Bronchus (tissue), 1 donor: ENCODE measurements around a stretch of chr13.

- PRO-cap = no peak
These were observed 643.6 kb downstream of the KLF5 start for GRCh38 chr13:73702069-73703144.

GRCh38 chr13:74129895-74130367, 1071.1 kb downstream of the KLF5 start:
- PRO-cap = no peak

DNA sequence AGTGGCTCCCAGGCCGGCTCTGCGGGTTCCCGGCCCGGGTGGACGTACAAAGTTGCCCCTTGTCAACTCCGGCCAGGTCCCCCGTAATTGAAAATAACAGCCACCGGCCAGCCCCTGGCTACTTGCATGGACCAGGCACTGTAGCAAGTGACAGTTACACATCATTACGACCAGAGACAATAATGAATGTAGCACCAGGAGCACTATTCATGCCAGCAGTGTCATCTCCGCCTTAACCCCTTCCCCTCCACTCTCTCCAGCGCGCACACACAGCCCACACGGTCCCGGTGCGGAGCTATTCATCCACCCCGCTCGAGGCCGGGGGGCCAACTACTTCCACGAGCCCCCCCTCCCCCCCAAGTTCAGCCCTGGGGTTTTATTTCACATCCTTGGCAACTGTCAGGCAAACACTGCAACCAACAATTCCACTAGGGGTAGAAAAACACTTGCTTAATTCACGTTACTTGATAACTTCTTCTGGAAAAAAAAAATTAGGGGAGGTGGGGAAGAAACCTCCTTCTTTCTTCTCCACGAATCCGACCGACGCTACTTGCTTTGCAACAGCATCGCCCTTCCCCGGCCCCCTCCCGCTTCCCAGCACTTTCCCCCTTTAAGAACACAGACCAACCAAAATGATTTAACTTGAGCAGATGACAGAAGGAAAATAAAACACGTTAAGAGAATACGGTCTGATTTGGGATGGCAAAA, 1074.3 kb downstream of the KLF5 start:
- PRO-cap = no peak

- PRO-cap = no peak
These were observed 1193.7 kb downstream of the TBC1D4 start for GRCh38 chr13:74287997-74289033.

DNA sequence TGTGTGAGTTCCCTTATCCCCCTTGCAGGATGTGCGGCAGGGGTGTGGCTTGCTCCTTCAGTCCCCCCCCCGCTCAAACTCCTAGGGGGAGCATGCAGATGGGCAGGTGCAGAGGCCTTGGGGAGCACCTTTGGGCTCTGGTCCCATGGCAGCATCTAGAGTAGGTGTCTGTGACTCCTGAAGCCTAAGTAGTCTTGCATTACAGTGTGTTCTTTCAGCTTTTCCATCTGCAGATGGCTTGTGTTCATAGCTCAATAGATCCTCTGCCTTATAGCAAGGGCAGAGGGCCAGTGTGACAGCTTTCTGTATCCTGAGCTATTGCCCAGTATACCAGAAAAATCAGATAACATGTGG, 575.6 kb downstream of the TBC1D4 start:
- PRO-cap = no peak

- PRO-cap = no peak
These were observed 262.2 kb downstream of the TBC1D4 start for GRCh38 chr13:75219748-75220115.

DNA sequence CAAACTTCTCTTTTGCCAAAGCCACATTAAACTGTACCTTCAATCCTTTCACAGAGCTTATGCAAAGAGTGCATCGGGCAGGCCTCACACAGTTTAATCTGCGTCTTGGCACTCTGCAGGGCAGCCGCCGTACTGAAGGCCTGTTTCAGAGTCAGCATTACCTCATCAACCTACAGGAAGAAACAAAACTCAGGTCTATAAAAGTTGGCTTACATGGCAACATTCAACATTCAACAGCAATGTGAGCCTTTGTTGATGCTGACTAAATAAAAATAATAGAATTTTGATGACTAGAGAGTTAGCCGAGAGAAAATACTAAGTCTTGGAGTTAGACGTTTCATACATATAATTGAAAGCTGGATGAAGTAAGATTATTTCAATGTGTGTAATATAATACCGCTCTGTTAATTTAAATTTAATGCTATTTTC, 132.8 kb downstream of the TBC1D4 start:
- PRO-cap = no peak

GRCh38 chr13:75635186-75636071, 701 bp upstream of the LMO7 start:
- PRO-cap = bidirectional peak, plus-strand start at chr13:75635827, minus-strand start at chr13:75635768

GRCh38 chr13:75762376-75763105, 126.4 kb downstream of the LMO7 start:
- PRO-cap = bidirectional peak, plus-strand start at chr13:75762892, minus-strand start at chr13:75762772

DNA sequence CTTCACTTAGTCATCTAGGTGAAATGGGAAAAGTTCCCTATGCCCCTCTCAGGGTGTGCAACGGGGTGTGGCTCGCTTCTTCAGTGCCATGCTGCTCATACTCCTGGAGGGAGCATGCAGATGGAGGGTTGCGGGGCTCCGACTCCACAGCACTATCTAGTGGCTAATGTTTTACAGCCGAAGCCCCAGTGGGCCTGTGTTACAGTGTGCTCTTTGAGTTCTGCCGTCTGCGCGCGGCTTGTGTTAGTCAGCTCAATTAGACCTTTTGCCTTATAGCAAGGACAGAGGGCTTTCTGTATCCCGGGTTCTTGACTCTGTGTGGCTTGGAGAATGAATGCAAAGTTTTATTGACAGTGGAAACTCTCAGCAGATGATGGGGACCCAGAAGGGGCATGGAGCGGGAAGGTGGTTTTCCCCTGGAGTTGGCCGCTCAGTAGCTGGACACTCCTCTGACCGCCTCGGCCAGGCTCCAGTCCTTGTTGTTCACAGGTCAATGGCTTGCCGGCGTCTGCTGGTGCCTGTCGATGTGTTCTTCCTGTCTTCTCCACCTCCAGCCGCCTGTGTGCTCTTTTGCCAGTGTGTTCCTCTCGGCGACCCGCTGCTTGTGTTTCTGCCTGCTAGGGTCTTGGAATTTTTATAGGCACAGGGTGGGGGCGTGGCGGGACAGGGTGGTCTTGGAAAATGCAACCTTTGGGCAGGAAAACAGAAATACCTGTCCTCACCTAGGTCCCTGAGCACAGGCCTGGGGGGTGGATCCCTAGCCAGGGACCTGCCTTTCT, 383.5 kb downstream of the LMO7 start:
- PRO-cap = no peak

GRCh38 chr13:76894427-76894771, 8.2 kb upstream of the KCTD12 start:
- PRO-cap = no peak

GRCh38 chr13:76991303-76991818, 520 bp upstream of the CLN5 start:
- PRO-cap = no peak

- PRO-cap = no peak
These were observed 7.5 kb downstream of the CLN5 start for GRCh38 chr13:76999348-76999896.

GRCh38 chr13:77185702-77186474, 141.0 kb downstream of the MYCBP2 start:
- PRO-cap = no peak

GRCh38 chr13:77261114-77261648, 65.7 kb downstream of the MYCBP2 start:
- PRO-cap = no peak

DNA sequence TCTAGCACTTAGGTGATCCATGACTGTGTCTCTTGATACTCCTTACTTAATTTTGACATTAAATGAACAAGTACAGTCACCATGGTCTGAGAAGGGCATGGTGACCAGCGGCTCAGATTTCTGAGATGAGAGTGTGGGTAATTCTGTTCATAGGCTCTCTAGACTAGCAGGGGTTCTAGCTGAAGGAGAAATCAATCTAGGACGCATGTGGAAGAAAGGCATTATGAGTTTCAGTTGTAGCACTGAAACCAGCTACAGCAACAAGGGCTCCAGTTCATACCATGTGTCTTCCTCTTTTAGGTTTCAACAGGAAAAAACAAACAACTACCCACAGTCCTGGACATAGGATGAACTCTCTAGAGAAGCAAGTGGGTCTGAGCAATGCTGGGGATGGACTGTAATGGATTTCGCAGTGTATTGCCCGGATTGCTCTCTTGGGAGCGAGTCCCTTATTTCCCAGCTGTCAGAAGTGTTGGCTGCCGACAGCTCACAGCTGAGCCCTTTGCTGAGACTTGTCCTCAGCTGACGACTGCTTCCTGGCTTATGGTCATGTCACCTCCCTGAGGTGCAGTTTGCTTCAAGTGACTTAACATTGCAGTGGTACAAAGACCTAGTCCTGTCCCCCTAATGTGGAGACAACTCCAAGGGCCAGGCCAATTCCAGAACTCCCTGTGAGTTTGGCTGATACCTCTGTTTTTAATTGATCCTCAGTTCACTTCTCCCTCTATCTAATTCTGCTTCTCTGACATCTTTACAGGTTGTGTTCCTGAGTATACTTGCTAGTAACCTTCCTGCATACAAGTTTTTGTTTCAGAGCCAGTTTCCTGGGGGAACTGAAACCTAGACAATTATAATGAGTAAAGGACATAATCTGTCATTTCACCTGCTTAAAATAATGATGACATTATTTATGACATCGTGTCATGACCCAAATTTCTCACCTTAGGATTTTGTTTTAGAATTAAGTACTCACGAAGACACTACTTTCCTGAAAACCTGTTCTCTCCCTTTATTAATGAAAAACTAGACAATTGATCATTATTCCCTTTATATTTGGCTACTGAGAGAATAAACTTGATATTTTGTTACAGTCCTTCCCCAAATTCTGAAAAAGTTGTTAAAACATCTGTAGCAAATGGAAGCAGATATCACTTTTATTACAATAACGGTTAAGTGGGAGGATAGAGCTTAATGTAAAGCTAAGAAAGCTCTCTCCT, 12.3 kb upstream of the MYCBP2 start:
- PRO-cap = no peak

- PRO-cap = bidirectional peak, plus-strand start at chr13:77534222, minus-strand start at chr13:77533935
These were observed 1.7 kb upstream of the SCEL start for GRCh38 chr13:77533657-77534333.

DNA sequence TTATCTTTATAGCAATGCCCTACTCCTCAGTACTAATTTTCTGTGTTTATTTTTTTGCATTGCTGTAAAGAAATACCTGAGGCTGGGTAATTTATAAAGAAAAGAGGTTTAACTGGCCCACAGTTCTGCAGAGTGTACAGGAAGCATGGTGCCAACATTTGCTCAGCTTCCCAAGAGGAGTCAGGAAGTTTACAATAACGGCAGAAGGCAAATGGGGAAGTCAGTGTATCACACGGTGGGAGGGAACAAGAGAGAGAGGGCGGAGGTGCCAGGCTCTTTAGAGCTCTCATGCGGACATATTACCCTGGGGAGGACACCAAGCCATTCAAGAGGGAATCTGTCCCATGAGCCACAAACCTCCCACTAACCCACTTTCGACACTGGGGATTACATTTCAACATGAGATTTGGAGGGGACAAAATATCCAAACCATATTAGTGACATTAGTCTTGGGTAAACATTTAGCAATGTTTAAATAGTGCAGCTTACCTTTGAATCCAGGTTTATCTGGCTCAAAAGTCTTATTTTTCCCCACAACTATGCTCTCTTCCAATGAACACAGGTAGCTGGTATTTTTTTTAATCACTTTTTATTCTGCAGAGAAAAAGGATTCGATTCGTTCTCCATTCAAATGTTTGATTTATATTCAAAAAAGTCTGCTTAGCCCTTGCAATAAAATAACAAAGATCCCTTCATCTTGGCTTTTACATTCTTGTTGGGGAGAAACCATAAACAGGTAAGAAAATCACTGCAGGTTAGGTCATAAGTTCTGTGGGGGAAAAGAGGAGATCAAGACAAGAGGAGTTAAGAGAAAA, 70.0 kb downstream of the SLAIN1 start:
- PRO-cap = no peak

GRCh38 chr13:77897893-77898761, 20.5 kb downstream of the EDNRB start:
- PRO-cap = no peak

GRCh38 chr13:78045781-78046367, 127.2 kb upstream of the EDNRB start:
- PRO-cap = no peak